NCI-H460 (cell line): ENCODE results near the genes SGSM2 and CCDC92B.

RAMPAGE:
- cytosol, long total RNA, result no peak
- long total RNA, result no peak
- nucleus, long total RNA, result no peak
Measured at GRCh38 chr17:2176457-2176798, 121.5 kb downstream of the HIC1 start.

DNA sequence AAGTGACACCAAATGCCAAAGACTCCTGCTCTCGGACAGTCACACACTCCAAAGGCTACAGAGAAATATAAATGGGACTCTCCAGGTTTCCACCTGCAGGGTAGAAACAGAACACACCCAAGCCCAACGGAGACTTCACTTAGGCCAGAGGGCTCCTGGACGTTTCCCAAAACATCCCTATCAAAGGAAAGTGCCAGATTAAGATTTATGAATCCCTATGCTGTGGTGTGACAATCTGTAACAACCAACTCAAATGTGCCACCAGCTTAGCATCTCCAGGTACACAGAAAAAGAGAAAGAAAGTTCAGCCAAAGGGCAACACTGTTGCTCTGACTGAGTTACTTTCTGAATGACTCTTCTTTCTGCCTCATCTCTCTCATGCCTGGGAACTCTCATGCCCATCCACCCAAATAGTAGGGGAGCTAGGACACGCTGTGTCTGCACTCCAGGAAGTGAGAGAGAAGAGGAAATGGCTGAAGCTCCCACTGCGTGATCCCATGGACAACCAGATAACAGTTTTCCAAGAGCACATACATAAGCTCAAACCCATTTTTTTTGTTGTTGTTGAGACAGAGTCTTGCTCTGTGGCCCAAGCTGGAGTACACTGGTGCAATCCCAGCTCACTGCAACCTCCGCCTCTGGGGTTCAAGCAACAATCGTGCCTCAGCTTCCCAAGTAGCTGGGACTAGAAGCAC lies 49.7 kb downstream of the SMG6 start:
RAMPAGE:
- cytosol, long total RNA, result no peak
- long total RNA, result no peak
- nucleus, long total RNA, result no peak

GRCh38 chr17:2275758-2275962 lies 27.9 kb downstream of the SMG6 start:
RAMPAGE:
- cytosol, long total RNA, result no peak
- long total RNA, result no peak
- nucleus, long total RNA, result no peak

DNA sequence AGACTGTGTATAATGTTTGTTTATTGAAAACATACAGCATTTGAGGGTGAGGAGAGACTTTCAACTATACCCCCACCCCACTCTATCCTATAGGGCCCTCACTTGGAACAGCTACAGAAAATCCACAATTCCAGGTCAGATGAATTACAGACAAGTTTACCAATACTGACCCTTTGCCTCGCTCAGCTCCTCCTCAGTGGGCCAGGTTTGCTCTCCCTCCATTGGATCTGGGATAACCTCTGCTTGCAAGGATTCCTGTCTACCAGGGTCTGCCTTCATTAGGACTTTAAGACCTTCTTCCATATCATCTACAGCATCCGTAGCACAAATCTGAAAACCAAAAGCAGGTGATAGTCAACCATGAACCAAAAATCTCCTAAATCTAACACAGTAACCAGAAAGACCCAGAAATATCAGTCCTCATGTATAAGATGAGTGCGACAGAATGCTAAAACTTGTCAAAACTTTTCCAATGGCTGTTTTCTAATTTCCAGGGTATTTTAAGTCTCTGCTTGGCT lies 2.8 kb downstream of the TSR1 start:
RAMPAGE:
- cytosol, long total RNA, result no peak
- long total RNA, result no peak
- nucleus, long total RNA, result no peak

DNA sequence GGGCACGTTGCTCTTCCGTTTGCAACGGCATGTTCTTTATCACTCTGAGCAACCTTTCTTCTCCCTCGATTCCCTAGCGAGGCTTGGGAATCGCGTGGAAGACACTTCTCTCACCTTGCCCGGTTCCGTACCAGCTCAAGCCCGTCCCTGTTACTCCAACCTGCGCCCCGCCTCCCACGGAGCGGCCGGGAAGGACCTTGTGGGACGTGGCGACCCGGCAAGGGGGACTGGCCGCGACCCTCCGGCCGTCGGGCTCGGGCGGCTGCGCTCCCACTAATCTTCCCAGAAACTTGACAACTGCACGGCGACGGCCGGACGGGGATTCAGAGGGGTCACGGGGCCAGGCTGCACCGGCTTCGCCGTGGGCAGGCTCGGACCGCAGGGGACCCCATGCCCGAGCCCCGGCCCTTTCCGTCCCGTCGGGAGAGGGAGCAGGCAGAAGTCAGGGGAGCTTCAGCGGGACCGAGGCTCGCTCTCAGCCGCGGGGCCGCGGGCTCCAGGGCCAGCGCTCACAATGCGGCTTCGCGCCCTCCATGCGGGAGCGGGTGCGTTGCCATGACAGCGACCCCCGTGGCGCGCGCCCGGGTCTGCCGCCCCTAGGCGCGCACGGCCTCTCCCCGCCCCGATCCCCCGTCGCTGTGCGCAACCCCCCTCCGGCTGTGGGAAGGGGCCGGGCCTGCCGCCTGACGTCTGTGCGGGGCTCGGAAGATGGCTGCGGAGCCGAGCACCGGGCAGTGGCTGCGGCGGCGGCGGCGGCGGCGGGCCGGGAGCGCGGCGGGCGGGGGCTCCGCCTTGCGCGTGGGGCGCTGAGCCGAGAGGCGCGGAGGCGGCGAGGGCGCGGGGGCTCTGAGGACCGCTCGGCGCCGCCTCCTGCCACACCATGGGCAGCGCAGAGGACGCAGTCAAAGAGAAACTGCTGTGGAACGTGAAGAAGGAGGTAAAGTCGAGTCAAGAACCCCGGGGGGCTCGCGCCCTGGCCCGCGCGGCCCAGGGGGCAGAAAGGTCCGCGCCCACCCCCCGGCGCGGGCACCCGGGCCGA lies at the start of gene SGSM2:
TSS of gene SGSM2 (plus strand) at position 693 of the 1,039 bp plus-strand sequence.
RAMPAGE:
- cytosol, long total RNA, result no peak
- long total RNA, result no peak
- nucleus, long total RNA, result no peak

DNA sequence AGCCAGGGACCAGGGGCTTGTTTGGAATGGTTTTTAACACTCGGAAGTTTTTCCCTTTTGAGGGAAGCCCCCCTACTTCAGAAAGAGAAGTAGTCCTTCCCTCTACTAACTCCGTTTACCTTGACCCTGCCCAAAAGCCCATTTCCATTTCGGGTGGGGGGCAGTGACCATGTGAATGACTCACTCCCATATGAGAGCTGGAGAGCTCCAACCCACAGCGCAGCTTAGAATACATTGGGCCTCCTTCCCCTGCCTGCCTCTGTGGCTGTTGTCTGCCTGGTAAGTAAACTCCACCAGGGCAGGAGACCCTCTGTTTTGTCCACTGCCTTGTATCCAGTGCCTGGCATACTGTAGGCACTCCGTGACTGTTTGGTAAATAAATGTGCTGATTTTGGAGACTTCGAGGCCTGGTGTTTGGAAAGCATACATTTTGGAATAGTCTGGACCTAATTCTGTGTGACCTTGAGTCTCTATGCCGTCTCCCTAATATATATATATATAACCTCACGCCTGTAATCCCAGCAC lies 1.1 kb downstream of the SGSM2 start:
RAMPAGE:
- cytosol, long total RNA, result no peak
- long total RNA, result no peak
- nucleus, long total RNA, result no peak

RAMPAGE:
- cytosol, long total RNA, result no peak
- long total RNA, result no peak
- nucleus, long total RNA, result no peak
Measured at GRCh38 chr17:2346343-2347111, 9.2 kb downstream of the SGSM2 start.

RAMPAGE:
- cytosol, long total RNA, result no peak
- long total RNA, result no peak
- nucleus, long total RNA, result no peak
Measured at GRCh38 chr17:2388859-2389334, 12.0 kb downstream of the MNT start.

DNA sequence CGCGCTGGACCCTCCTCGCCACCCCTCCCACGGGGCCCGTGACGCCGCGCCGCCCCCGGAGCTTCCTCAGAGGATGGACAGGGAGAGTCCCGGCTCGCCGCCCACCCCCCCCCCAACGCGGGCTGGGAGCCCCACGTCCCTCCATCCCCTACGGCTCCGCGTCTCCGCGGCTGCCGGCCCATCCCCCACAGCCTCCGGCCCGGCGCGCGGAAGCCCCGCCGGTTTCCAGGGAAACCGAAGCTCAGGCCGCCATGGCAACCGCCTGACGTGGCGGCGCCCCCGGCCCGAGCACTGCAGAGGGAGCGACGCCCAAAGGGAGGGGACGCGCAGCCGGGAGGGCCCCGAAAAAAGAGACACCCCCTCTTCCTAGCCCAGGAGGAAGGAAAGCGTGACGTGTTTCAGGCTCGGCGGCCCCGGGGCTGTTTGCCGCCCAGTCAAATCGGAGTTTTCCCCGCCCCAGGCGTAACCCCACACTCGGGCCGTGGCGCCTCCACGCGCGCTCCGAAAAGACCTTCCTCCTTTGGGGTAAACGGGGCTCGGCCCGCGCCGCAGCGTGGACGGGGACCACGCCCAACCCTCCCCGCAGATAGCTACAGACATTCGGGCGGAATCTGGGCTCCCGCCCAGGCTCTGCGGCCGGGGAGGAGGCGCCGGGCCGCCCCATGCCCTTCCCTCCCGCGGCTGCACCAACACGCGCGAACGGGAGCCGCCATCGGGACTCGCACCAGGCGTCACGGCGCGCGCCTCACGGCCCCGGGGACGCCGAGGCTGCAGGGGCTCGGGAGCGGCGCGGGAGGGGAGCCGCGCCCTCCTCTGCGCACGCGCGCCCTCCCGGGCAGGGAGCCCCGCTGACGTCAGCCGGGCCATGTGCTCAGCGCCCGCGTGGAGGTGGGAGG lies 7.6 kb downstream of the MNT start:
RAMPAGE:
- cytosol, long total RNA, result no peak
- long total RNA, result no peak
- nucleus, long total RNA, result no peak

GRCh38 chr17:2419505-2419828 lies 18.6 kb upstream of the MNT start:
RAMPAGE:
- cytosol, long total RNA, result no peak
- long total RNA, result no peak
- nucleus, long total RNA, result no peak

RAMPAGE:
- cytosol, long total RNA, result no peak
- long total RNA, result no peak
- nucleus, long total RNA, result no peak
Measured at GRCh38 chr17:2690018-2690835, 21.3 kb downstream of the CLUH start.

GRCh38 chr17:2749294-2750377 lies at the start of gene CCDC92B:
Gene CCDC92B, minus strand, starts transcription at chr17:2749652.
RAMPAGE:
- cytosol, long total RNA, result no peak
- long total RNA, result no peak
- nucleus, long total RNA, result no peak

DNA sequence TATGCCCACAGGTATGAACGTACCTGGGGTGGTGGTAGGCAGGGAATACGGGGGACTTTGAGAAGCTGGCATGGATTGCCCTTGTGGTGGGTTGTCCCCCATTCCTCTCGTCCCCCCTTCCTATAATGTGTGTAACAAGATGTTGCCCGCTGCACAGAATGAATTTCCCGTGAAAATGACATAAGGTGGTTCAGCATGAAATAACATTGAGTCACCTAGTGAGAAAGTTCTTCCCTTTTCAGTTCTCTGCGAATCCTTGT lies 58.8 kb downstream of the RAP1GAP2 start:
RAMPAGE:
- cytosol, long total RNA, result no peak
- long total RNA, result no peak
- nucleus, long total RNA, result no peak

DNA sequence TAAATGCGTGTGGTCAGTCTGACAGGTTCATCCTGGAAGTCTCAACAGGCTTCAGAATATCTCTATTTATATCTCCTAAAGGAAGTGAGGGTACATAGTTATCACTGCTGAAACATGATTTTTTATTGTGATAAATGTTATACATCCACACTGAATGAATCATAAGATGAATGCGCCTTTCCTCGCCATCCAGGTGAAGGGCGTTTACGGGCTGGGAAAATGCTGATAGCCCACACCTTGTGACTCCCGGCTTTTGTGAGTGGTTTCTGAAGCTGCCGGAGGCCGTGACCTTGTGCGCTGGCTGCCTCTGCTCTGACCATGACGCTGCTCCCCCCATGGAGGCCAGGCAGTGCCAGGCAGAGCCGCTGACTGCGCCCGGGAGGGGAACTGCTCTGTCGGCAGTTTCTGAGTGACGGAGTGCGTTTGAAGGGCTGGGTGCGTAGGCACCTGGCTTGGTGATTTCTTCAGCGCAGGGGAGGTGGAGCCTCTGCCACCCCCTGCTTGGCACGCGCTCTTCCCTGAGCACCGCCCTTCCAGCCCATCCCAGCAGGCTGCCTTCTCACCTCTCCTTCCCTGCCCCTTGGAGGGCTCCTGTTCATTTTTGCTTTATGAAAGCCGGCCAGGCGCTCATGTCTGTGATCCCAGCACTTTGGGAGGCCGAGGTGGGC lies 97.3 kb downstream of the RAP1GAP2 start:
RAMPAGE:
- cytosol, long total RNA, result no peak
- long total RNA, result no peak
- nucleus, long total RNA, result no peak

DNA sequence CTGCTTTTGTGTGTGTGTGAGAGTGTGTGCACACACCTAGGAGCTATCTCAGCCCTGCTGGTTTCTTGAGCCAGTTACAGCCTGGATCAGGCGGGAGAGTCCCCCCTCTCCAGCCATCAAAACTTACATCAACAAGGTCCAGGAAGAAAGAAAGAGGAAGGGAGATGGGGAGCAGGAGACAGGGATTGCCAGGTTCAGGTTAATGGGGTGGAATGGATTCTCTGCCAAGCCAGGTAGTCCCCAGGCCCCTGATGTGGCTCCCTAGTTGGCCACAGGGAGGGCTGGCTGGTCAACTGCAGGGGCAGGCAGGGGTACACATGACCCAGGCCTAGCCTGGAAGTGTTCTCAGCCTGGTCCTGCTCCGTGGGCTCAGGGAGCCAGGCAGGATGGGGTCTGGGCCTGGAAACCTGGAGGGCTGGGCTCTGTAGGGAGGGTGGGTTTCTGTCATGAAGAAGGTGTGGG lies 107.3 kb downstream of the RAP1GAP2 start:
RAMPAGE:
- cytosol, long total RNA, result no peak
- long total RNA, result no peak
- nucleus, long total RNA, result no peak

GRCh38 chr17:3007923-3008370 lies 55.5 kb downstream of the OR1D5 start:
RAMPAGE:
- cytosol, long total RNA, result no peak
- long total RNA, result no peak
- nucleus, long total RNA, result no peak

DNA sequence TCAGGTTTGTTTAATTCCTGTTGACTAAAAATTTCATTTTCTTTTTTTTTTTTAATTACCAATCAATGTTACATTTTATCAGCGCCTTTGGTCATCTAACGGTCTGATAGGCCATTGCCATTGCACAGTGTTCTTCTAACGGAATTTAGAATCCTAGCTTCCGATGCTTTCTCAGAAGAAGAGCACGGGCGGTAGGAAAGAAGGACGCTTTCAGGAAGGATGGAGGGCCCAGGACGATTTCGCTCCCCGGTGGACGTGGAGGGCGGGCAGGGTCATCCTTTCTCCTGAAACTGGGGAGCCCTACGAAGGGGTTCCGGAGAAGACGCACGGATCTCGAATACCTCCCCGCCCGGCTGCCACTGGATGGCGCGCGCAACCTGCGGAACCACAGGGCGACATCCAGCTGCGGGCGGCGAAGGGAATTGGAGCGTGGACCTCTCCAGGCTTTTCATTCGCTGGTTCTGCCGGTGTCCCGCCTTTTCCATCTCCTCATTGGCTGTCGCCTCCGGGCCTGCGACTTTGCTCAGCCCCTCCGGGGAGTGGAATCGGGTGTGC lies 14.8 kb downstream of the OR1D5 start:
RAMPAGE:
- cytosol, long total RNA, result no peak
- long total RNA, result no peak
- nucleus, long total RNA, result no peak

DNA sequence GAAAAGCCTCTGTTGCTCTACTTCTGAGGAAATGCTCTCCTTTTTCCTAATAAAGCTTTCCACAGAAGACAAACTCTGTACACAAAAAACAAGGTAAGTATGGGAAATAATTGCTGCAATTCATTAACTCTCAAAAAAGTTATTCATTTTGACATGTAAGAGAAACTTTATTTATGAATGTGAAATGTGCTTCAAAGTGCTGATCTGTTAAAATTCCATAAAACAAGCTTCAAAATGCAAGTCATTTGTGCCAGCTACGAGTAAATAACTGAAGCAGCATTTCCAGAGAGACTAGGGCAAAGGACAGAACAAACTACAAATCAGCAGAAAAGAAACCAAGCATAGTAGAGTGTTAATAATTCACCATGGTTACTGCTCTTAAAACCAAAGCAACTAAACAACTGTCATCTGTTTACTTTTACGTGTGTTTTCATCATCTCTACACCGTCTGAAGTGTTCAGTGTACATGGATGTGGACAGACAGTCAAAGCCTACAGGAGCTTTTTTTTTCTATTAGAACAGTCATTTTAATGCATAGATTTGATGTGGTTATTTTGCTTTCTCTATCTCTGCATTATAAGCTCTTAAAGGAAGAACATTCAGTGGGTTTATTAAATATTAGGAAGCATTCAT lies 1.6 kb upstream of the ASPA start:
RAMPAGE:
- cytosol, long total RNA, result no peak
- long total RNA, result no peak
- nucleus, long total RNA, result no peak

GRCh38 chr17:3513352-3514209 lies 37.8 kb downstream of the ASPA start:
RAMPAGE:
- cytosol, long total RNA, result no peak
- long total RNA, result no peak
- nucleus, long total RNA, result no peak

DNA sequence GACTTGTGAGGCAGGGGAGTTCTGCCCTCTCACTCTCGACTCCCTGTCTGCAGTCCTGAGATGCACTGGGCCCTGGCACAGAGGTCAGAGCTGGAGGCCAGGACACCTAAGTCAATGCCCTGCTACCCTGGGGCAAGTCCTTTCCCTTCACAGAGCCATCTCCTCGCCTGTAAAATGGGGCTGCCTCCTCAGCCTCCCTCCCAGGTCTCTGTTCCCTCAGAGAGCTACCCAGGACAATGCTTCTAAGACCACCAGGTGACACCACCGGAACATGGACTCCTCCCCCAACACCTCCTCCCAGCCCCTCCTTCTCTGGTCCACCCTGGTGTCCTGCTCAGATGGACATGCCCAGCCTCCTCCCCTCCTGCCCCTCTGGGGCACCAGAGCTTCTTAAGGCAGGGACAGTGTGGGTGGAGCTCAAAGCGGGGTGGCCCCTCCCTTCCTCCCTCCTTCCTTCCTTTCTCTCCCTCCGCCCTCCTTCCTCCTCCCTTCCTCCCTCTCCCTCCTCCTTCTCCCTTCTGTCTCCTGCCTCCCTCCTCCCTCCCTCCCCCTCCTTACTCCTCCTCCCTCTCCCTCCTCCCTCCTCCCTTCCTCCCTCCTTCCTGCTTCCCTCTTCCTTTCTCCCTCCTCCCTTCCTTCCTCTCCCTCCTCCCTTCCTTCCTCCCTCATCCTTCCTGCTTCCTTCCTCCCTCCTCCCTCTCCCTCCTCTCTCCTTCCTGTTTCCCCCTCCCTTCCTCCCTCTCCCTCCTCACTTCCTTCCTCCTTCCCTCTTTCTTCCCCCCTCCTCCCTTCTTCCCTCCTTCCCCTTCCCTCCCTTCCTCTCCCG lies 22.7 kb downstream of the TRPV3 start:
RAMPAGE:
- cytosol, long total RNA, result no peak
- long total RNA, result no peak
- nucleus, long total RNA, result no peak